ENCODE results near the genes CASS4 and PMEPA1.

DNA sequence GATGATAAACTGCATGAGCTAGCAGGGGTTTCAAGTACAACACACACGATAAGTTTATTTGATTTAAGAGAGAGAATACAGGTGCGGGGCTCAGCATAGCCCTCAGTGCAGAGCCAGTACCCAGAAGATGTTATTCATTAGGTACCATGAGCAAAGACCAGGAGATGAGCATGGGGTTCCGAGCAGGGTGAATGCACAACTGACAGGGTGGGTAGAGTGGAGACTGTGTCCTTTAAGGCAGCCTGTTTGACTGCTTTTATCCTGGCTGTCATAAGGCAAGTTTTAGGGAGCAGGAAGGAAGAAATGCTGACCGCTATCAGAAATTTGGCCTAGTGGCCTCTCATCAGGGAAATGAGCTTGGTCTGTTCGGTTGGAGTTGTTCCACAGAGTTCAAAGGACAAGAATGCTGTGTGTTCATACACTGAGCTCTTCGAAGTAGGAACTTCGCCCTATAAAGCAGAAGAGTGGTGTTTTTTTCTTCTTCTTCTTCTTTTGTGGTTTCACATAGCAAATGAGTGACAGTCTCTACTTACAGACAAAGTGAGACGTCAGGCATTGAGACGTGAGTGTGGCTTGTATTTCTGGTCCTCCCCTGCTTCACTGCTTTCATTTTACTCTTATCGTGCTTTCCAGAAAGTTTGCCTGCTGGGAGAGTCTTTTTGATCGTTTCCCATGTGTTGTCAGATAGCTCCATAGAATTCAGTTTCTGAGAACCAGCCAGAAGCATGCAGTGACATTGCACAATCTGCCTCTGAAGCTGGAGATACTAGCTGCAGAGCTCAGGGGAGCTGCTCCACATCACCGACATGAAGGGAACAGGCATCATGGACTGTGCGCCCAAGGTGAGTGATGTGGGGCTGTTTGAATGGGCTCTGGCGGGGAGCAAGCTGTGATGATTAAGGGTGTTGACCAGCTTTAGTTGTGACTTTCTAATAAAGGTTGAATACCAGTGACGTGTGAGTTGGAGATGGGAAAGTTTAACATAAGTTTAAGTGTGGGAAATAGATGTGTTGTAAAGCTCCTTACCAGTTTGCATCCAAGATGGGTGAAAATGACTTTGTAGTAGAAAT lies at the start of gene CASS4:
Gene CASS4, plus strand, starts transcription at position 608 of the 1,070 bp plus-strand sequence.
- PRO-cap = no peak

- PRO-cap = no peak
Observed at GRCh38 chr20:56417835-56418930, 6.1 kb downstream of the CASS4 start.

- PRO-cap = no peak
Observed at GRCh38 chr20:56429758-56430159, 17.7 kb downstream of the CASS4 start.

DNA sequence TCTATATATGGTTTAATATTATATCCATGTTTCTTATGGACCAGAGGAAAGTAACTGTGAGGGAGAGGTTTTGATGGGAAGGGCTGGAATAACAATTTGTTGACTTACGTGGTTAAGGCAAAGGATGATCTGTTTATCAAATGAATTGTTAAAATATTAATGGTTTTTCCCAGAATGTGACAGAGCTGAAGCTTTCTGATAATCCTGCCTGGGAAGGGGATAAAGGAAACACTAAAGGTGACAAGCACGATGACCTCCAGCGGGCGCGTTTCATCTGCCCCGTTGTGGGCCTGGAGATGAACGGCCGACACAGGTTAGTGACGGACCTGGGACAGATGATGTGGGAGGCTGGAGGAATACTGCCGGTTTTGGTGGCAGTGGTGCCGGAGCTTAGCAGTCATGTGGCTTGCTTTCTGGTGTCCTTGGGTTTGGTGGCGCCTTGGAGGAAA lies 8.4 kb downstream of the RTF2 start:
- PRO-cap = no peak

GRCh38 chr20:57106299-57106731 lies 160.1 kb downstream of the BMP7 start:
- PRO-cap = no peak

- PRO-cap = no peak
Observed at GRCh38 chr20:57148133-57148885, 118.1 kb downstream of the BMP7 start.

DNA sequence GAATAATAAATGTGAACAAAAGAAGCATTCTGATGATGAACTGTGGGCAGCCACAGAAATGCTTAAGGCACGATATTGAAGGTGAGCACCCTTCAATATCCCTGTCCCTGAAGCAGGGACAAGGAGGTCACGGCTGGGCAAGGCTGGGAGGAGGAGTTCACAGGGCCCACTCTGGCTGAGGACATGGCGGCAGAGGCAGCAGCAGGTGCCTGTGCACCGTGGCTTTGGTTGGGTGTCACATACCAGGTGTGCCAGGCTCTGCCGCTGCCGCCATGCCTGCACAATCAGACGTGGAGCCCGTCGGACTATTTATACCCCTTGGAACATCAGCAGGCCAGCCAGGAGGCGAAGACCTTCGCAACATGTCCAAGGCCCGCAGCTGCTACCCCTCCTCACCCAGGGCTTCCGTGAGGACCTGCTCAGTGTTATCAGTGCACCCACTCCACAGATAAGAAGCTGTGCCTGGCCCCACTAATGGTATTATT lies 109.5 kb downstream of the BMP7 start:
- PRO-cap = no peak

DNA sequence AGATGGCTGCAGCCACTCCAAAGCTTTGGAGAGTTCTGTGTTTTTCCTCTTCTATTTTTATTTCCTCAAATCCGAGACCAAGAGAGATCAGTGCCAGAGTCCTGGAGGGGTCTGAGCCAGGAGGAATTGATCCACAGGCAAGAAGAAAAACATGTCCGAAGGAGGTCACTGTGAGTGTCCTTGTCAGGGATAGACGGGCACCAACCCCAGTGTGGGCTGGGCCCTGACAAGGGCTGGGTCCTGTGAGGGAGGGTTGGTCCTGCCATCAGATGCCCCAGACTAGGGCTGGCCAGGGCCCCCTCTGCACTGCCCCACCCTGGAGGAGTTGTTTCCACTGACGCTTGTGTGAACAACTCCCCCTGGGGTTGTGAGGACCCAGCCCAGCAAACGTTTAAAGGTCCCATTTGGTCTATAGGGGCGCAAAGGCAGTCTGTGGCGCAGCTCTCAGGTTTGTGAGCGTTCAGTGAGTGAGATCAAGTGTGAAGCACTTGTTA lies 104.2 kb downstream of the BMP7 start:
- PRO-cap = no peak

GRCh38 chr20:57282674-57283338 lies 16.4 kb upstream of the BMP7 start:
- PRO-cap = no peak

- PRO-cap = no peak
Observed at GRCh38 chr20:57385027-57385491, 6.1 kb upstream of the RBM38 start.

DNA sequence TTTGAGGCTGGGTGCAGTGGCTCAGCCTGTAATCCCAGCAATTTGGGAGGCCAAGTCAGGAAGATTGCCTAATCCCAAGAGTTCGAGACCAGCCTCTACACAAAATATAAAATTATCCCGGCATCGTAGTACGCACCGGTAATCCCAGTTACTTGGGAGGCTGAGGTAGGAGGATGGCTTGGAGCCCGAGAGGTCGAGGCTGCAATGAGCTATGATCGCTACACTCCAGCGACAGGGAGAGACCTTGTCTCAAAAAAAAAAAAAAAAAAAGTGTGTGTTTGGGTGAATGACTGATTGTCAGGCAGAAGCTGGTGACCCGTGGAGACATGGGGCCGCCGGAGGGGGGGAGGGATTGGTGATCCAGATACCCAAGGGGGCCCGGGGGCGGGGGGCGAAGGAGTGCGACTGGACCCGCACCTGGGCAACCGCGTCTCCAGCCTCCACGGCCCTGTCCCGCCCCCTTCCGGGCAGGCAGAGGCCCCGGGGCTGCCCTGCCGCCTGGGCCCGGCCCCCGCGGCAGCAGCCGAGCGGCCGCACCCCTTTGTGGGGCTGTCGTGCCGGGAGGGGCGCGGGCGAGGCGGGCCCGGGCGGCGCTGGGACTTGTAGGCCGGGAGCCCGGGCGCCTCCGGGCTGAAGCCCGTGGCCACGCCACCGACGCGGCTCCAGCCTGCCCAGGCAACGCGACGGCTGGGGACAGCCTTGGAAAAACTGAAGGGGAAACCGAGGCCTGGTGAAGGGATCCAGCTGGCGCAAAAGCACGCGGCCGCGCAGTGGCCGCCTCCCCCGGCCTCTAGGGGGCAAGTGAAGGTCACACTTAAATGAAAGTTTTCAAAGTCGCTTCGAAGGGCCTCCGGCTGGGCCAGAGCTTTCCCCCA lies 2.1 kb upstream of the RBM38 start:
- PRO-cap = bidirectional peak, plus-strand start at position 552 of the sequence, minus-strand start at position 435 of the sequence; bidirectional peak, plus-strand start at position 831 of the sequence, minus-strand start at position 792 of the sequence

DNA sequence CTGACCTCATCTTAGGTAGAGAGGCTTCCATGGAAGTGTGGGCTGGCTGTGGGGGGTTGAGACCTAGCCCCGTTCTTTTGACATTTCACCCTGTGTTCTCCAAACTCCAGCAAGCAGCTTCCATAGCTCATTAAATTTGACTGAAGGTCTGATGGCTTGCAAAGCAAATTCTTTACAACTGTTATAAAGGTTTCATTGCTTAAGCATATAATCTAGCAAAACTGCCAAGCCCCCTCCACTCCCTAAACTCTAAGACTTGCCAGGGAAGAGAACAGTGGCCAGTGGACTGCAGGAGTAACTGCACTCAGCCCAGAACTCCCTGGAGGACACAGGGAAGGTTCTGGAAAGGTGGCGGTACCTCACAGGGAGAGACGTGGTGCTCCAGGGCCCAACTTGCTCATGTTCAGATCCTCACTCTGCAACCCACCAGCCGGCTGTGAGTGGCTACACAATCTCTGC lies 978 bp upstream of the PCK1 start:
- PRO-cap = no peak

- PRO-cap = no peak
Observed at GRCh38 chr20:57589800-57590441, 29.0 kb downstream of the PCK1 start.

DNA sequence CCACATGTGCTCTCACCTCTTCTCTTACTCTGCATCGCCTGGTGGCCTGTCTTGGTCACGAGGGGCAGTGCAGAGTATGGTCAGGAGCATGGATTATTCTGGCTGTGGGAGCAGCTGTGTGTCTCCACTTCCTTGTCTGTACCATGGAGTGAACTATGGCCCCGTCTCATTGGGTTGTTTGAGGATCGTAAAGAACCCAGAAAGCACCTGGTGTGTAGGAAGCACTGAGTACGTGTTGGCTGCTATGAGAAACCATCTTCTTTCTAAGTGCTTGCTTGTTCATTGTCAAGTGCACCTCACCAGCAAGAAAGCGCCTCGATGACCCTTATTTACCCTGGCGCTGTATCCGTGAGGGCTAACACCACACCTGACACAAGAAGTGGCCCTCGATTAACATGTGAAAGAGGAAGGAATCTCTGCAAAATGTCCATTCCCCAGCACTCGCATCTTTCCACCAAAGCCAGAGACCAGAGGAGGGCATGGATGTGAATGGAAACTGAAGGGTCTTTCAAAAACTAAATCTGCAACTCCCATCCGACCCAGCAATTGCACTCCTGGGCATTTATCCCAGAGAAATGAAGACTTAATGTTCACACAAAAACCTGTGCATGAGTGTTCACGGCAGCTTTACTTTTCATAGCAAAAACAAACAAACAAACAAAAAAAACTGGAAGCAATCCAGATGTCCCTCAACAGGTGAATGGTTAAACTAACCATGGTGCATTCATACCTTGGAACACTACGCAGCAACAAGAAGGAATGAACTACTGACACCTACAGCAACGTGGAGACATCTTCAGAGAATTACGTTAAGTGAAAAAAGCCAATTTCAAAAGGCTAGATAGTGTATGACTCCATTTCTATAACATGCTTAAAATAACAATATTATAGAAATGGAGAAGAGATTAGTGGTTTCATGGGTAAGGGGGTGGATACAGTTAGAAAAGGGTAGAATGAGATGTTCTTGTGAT lies 32.4 kb downstream of the PMEPA1 start:
- PRO-cap = no peak

DNA sequence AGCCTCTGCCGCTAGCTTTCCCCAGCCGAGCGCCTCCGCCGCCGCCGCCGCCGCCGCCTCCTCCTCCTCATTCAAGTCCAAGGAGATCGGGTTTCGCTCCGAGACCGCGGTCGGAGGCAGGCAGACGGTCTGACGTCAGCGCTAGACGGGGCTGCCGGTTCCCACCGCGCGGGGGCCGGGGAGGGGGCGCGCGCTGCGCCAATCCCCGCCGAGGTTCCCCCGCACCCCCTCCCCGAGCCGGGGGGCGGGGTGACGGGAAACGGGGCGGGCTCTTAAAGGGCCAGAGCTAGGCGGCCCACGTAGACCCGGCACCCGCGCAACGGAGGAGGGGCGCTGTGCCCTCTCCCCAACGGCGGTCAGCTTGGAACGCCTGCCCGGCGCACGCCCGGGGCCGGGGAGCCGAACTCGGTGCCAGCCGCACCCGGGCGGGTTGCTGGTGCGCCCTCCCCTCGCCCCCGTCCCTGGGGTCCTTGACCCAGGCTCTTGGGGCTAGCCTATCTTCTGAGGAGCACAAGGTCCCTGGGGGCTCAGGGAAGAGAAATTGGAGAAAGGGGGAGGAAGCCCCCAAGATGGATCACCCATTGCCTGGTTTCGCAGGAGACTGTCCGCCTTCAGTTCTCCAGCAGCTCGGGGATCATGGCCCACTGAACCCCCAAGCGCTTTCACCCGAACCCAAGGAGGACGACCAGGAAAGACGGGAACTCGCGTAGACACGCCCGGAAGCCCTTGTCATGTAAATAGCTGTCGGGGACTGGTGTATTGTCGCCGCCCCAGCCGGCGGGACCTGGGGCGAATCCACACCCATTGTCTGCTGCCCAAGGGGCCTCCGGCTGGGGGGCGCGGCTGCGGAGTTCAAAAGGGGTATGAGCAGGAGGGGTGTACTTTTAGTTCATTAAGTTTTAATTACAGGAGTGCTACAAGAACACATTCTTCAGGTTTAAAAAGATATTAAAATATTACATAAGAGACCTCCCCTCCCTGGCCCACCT lies at the start of gene PMEPA1:
Gene PMEPA1, minus strand, starts transcription at position 134 of the 989 bp plus-strand sequence.
- PRO-cap = bidirectional peak, plus-strand start at position 300 of the sequence, minus-strand start at position 73 of the sequence; bidirectional peak, plus-strand start at position 892 of the sequence, minus-strand start at position 646 of the sequence

GRCh38 chr20:57714440-57714903 lies 4.7 kb upstream of the PMEPA1 start:
- PRO-cap = no peak

GRCh38 chr20:58366067-58366667 lies 22.9 kb upstream of the VAPB start:
- PRO-cap = no peak

GRCh38 chr20:58610960-58611594 lies 40.0 kb upstream of the STX16 start:
- PRO-cap = no peak

DNA sequence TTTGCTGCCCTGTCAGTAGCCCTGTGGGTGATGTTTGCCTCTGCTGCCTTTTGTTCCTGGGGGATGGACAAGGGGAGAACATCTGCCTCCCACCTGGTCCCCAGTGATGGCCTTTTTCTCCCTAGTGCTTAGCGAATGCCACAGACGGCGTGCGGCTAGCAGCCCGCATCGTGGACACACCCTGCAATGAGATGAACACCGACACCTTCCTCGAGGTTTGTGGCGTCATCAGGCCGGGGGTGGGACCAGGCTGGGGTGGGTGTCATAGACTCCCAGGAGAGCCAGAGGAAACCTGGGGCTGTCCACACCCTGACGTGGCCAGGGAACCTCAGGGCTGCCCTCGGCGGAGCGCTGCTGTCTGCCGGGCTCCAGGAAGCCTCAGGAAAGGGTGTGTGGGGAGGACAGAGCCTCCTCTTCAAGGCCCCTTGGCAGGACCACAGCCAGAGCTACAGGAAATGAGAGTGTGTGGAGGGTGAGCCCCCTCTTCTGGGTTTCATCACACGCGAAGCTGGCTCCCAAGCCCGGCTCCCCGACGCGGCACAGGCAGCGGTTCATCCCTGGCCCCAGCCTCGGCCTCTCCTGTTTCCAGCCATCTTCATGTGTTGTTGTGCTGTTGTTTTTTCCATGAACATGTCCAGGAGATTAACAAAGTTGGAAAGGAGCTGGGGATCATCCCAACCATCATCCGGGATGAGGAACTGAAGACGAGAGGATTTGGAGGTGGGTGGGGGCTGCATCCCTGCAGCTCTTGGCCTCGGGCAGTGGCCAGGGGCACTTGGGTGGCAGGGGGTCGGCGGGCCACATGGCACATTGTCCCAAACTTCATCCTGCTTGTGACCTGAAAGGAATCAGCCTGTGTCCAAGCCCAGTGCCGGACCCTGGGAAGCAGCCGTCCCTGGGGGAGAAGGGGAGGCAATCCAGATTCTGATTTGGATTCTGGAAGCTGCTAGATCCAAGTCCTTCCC lies 6.2 kb downstream of the NPEPL1 start:
- PRO-cap = no peak

- PRO-cap = bidirectional peak, plus-strand start at chr20:58890854, minus-strand start at chr20:58890887; bidirectional peak, plus-strand start at chr20:58891359, minus-strand start at chr20:58891104
Observed at GRCh38 chr20:58890720-58891211, 455 bp upstream of the GNAS start.